NCI-H460 (cell line): ENCODE measurements around a stretch of chr2.

RAMPAGE:
- cytosol, long total RNA = no peak
- long total RNA = no peak
- nucleus, long total RNA = no peak
These were observed 158.6 kb upstream of the SERTAD2 start for GRCh38 chr2:64812239-64812696.

RAMPAGE:
- cytosol, long total RNA = no peak
- long total RNA = no peak
- nucleus, long total RNA = no peak
These were observed 73.7 kb upstream of the SLC1A4 start for GRCh38 chr2:64915556-64915912.

RAMPAGE:
- cytosol, long total RNA = no peak
- long total RNA = no peak
- nucleus, long total RNA = no peak
These were observed 56.9 kb upstream of the SLC1A4 start for GRCh38 chr2:64932174-64932880.

RAMPAGE:
- cytosol, long total RNA = no peak
- long total RNA = no peak
- nucleus, long total RNA = no peak
These were observed 51.6 kb upstream of the SLC1A4 start for GRCh38 chr2:64937643-64937927.

DNA sequence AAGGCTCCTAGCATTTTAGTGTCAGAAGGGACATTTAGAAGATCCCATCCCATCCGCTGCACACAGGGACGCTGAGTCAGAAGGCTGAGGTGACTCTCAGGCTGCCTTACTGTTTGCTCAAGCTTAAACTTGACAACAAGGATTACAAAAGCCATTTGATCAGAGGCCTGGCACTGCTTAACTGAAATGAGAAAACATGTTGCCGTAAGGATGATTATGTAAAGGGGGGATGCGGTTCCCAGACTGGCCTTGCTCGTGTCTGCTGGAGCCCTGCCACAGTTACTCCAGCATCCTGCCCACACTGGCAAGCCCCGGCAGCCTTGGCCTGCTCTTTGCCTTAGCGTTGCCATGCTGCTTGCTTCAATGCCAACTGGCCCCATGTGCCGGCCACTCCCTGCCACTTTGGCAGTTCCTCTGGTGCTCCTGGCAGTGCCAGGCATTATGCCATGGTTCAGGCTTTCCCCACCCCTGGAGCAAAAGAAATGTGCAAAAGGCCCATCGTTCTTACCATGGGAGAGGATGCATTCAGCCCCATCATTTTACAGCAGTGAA is 45.5 kb upstream of the SLC1A4 start:
RAMPAGE:
- cytosol, long total RNA = no peak
- long total RNA = no peak
- nucleus, long total RNA = no peak

GRCh38 chr2:65035461-65036073 is 20.6 kb upstream of the CEP68 start:
RAMPAGE:
- cytosol, long total RNA = no peak
- long total RNA = no peak
- nucleus, long total RNA = no peak

RAMPAGE:
- cytosol, long total RNA = no peak
- long total RNA = no peak
- nucleus, long total RNA = no peak
These were observed 35.7 kb upstream of the RAB1A start for GRCh38 chr2:65165479-65166047.

RAMPAGE:
- cytosol, long total RNA = no peak
- long total RNA = no peak
- nucleus, long total RNA = no peak
These were observed 20.5 kb downstream of the ACTR2 start for GRCh38 chr2:65247962-65248765.

DNA sequence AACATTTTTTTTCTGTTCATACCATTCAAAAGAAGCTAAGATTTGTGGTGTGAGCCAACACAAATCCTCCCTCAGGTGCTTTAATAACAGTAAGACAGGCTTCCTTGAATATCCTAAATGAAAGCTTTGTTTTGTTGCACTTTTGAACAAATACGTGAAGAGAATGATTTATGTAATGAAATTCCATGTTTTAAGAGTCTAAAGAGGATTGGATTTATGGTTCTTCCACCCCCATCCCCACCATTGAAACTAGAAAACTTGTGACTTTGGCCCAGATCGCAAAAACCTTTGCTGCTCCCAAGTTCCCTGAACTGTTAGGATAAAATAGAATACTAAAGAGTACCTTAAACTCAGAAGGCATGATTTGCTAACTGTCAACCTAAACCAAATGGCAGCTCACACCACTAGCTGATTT is 48.6 kb downstream of the ACTR2 start:
RAMPAGE:
- cytosol, long total RNA = no peak
- long total RNA = no peak
- nucleus, long total RNA = no peak

GRCh38 chr2:65430235-65430392 is 2.3 kb downstream of the SPRED2 start:
RAMPAGE:
- cytosol, long total RNA = no peak
- long total RNA = no peak
- nucleus, long total RNA = no peak

GRCh38 chr2:65436233-65437009 is 4.0 kb upstream of the SPRED2 start:
RAMPAGE:
- cytosol, long total RNA = no peak
- long total RNA = no peak
- nucleus, long total RNA = start-site peak on the plus strand at chr2:65436682-65436724, 13 and 13 reads in 2 replicates

DNA sequence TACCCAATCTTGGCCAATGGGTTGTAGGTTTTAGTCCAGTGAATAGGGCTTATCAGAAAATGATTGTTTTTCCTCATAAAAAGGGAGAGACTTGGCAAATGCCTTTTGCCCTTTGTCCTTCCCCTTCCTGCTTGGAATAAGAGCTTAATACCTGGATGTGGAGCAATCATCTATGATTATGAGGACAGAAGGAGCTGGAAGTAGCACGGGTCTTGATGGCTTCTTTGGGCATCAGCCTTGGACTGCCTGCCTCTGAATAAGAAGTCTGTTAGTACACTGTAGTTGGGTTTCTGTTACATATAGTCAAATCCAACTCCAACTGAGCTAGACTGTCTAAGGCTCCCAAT is 23.1 kb upstream of the SPRED2 start:
RAMPAGE:
- cytosol, long total RNA = no peak
- long total RNA = no peak
- nucleus, long total RNA = no peak

DNA sequence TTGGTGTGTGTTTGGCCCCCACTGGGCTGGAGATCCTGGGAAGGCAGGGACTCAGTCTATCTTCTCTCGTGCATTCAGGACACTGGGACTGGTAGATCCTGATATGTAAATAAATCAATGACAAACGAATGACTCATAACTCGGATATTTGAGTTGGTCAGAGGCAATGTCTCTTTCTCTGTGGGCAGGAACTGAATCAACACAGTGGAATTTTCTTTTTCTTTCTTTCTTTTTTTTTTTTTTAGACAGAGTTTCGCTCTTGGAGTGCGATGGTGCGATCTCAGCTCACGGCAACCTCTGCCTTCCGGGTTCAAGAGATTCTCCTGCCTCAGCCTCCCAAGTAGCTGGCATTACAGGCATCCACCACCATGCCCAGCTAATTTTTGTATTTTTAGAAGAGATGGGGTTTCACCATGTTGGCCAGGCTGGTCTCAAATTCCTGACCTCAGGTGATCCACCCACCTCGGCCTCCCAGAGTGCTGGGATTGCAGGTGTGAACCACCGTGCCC is 144.7 kb upstream of the SPRED2 start:
RAMPAGE:
- cytosol, long total RNA = no peak
- long total RNA = no peak
- nucleus, long total RNA = no peak

RAMPAGE:
- cytosol, long total RNA = no peak
- long total RNA = no peak
- nucleus, long total RNA = no peak
These were observed 176.0 kb upstream of the SPRED2 start for GRCh38 chr2:65608448-65608798.

RAMPAGE:
- cytosol, long total RNA = no peak
- long total RNA = no peak
- nucleus, long total RNA = no peak
These were observed 230.2 kb upstream of the SPRED2 start for GRCh38 chr2:65662537-65663113.

DNA sequence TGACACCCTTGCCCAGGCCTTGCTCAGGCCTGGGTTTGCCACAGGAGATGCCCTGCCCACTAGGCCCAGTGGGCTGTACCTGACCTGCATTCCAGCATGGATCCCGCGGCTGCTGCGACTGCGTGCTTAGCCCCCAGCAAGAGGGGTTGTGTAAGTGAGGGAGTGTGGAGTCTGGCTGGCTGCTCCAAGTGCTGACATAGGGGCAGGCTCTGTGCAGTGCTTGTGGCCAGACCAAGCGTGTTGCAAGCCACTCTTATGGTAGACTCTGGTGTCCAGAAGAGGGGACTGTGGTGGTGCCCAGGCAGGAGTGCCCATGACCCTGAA is 491.8 kb upstream of the MEIS1 start:
RAMPAGE:
- cytosol, long total RNA = no peak
- long total RNA = no peak
- nucleus, long total RNA = no peak

GRCh38 chr2:66007103-66007318 is 427.9 kb upstream of the MEIS1 start:
RAMPAGE:
- cytosol, long total RNA = no peak
- long total RNA = no peak
- nucleus, long total RNA = no peak

RAMPAGE:
- cytosol, long total RNA = no peak
- long total RNA = no peak
- nucleus, long total RNA = no peak
These were observed 41.6 kb downstream of the MEIS1 start for GRCh38 chr2:66476295-66477143.

DNA sequence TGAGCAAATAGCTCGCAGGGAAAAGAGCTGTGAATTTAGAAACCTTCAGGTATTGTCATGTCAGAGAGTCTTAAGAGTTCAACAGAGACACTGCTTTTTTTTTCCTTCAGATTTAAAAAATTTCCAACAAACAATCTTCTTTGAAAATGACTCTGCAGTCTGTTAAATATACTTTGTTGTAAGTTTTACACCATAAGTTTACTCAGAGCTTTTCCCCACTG is 118.6 kb downstream of the MEIS1 start:
RAMPAGE:
- cytosol, long total RNA = no peak
- long total RNA = no peak
- nucleus, long total RNA = no peak

DNA sequence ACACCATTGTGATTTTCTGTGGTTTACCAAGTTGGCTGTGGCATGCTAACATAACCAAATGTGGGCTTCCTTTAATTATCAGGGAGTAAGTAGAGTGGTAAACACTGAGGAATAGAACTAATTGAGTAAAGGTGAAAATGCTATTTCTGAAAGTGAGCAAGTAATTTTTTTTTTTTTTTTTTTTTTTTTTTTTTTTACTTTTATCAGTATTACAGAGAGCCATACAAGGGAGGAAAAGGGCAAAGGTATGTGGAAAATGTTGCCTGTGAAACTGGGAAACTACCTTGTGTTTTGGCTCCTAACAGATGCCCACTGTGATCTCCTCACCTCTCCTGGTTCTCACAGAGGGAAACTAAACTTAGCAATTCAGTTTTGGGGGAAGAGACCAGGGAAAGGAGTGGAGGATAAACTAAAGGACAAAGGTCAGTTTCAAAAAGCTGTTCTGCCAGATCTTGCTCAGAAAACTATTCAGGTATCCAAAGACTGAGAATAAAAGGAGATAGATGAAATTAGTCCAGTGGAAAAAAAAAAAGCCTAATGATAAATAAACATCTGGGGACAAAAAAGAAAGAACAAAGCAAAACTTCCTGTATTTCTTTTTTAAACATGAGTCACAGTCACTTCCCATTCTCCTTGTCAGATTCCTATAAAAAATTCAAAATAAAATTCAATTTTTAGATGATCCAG is 127.1 kb downstream of the MEIS1 start:
RAMPAGE:
- cytosol, long total RNA = no peak
- long total RNA = no peak
- nucleus, long total RNA = no peak